Placental epithelial cell (primary cell): ENCODE measurements around a stretch of chr2.

- CAGE, long polyA plus RNA, result no peak
Observed at GRCh38 chr2:213550278-213550750, 266.1 kb downstream of the SPAG16 start.

- CAGE, long polyA plus RNA, result no peak
Observed at GRCh38 chr2:214481115-214481596, 70.3 kb downstream of the VWC2L start.

GRCh38 chr2:215365517-215366115, 53.8 kb downstream of the ATIC start:
- CAGE, long polyA plus RNA, result no peak

GRCh38 chr2:215378824-215379804, 56.8 kb downstream of the FN1 start:
- CAGE, long polyA plus RNA, result no peak

GRCh38 chr2:215419167-215419462, 16.8 kb downstream of the FN1 start:
- CAGE, long polyA plus RNA, result no peak

DNA sequence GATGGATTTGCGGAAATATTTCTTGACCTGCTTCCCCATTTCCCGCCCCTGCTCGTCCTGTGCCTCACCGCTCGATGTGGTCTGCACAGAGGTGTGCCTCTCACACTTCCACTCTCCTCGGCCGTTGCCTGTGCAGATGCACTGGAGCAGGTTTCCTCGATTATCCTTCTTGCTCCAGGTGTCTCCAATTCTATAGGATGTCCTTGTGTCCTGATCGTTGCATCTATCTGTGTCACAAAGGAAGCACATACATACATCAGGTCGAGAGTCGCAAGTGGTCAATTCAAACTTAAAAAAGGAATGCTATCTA, 7.8 kb downstream of the FN1 start:
- CAGE, long polyA plus RNA, result no peak

- CAGE, long polyA plus RNA, result no peak
Observed at GRCh38 chr2:215702207-215702471, 266.3 kb upstream of the FN1 start.

GRCh38 chr2:215717804-215718497, 282.1 kb upstream of the FN1 start:
- CAGE, long polyA plus RNA, result no peak

DNA sequence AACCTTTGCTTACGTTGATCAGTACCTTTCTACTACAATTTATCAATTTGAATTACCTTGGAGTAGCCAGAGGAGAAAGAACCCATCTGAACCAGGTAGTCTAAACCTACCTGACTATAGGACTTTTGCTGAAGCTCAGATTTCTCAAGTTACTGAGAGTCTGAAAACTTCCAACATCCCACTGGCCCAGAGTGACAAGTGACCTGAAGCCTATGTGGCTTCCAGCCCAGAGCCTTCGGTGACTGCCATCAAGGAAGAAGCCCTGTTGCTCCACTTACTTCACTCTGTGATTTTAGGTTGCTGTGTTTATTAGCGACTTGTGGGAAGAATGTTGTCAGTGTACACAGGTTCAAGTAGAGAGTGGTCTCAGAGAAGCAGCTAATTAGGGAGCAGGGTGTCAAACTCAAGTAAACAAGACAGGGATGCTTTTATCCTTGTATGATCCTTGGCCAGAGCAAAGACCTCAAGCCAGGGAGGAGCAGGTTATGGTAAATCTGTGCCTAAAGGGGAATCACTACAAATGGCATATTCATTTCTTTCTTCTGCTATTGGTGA, 109.6 kb downstream of the MREG start:
- CAGE, long polyA plus RNA, result no peak

GRCh38 chr2:216108295-216108770, 815 bp upstream of the XRCC5 start:
- CAGE, long polyA plus RNA, result no peak

DNA sequence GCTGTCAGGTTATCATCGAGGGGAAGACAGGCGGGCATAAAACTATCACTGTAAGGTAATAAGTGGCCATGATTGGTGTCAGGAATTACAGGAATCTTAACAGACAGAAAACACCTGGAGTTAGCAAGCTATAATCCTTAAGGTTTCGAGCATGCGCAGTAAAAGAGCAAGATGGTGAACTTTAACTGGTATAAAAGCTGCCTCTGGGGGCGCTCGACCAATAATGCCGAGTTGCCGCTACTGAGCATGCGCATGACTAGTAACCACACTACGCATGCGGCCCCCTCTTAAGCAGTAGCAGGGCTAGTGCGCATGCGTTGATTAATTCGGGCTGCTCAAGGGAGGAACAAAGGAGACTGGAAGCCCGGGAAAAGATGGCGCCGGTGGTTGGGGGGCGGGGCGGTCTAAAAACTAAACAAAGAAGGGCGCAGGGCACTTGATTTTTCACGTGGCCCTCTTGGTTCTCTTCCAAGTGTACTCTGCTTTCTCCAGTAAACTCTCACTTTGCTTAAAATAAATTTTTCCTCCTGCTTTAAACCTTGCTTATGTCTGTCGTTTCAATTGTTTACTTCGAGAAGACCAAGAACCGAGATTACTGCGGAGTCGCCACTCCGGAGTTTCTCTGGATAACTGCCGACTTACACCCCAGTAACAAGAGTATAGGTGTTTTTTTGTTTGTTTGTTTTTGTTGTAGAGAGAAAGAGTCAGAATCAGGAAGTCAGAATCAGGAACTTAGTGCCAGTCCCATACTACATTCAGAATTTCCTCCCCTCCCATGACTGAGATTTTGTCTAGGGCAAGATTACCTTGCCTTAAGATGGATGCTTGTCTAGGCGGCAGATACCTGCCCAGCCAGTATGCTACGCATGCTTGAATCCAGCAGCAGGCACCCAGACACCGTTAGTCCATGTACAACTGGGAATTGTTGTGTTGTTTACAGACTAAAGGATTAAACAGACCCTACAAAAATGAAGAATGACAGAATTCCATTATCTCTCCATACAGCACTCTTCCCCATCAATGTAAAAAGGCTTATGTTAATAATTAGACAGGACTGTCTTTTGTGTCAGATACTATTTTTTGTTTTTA, 5.8 kb downstream of the XRCC5 start:
- CAGE, long polyA plus RNA, result no peak

DNA sequence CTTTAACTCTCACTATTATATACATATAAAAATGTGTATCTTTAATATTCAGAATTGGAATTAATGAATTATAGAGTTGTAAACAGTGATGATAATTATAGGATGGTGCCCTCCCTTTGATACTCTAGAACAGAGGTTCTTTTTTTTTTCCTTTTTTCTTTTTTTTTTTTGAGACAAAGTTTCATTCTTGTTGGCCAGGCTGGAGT, 15.8 kb downstream of the XRCC5 start:
- CAGE, long polyA plus RNA, result no peak

DNA sequence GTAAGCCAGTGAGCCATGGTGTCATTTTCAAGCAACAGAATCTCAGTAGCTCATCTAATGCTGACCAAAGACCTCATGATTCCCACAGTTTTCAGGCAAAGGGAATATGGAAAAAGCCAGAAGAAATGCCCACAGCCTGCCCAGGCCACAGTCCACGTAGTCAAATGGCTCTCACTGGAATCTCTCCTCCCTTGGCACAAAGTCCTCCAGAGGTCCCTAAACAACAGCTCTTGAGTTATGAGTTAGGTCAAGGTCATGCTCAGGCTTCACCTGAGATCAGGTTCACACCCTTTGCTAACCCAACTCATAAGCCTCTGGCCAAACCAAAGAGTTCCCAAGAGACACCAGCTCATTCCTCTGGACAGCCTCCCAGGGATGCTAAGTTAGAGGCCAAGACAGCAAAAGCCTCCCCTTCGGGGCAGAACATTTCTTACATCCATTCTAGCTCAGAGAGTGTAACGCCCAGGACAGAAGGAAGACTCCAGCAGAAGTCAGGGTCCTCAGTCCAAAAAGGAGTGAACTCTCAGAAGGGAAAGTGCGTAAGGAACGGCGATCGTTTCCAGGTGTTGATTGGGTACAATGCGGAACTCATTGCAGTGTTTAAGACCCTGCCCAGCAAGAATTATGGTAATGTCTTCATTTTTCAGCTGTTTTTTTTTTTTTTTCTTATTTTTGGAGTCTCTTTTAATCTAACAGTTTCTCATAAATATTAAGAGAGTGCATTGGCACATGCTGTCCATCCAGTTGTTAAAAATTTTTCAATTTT, 2.8 kb downstream of the SMARCAL1 start:
- CAGE, long polyA plus RNA, result no peak

DNA sequence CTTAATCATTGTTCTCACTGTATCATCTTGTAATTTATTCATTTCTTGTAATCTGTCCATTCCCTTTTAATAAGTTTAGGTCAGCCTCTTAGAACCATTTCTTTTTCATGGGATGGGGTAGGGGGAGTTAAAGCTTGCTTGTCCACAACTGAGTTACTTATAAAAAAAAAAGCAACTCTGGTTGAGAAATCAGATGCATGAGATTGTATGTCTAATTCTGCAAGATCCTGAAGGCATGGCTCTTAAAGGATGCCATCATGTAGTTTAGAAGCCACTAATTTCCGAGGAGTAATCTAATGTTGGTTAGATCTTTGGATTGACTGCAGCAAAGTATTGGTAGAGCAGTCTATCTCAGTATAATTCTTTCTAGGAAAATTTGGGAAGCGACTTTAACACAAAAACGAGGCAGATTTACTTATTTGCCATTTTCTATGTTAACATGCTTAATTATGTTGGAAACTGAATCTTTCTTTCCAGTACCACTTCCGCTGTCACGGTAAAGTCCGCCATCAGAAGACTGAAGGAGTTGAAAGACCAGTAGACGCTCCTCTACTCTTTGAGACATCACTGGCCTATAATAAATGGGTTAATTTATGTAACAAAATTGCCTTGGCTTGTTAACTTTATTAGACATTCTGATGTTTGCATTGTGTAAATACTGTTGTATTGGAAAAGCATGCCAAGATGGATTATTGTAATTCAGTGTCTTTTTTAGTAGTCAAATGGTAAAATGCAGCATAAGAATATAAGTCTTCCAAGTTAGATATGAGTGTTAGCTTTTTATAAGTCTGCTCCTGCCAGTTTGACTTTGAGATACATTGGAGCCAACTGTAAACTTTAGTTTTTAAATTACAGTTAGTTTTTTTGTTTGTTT, 2.5 kb downstream of the RPL37A start:
- CAGE, long polyA plus RNA, result no peak

GRCh38 chr2:216545445-216545943, 46.9 kb downstream of the RPL37A start:
- CAGE, long polyA plus RNA, result no peak

DNA sequence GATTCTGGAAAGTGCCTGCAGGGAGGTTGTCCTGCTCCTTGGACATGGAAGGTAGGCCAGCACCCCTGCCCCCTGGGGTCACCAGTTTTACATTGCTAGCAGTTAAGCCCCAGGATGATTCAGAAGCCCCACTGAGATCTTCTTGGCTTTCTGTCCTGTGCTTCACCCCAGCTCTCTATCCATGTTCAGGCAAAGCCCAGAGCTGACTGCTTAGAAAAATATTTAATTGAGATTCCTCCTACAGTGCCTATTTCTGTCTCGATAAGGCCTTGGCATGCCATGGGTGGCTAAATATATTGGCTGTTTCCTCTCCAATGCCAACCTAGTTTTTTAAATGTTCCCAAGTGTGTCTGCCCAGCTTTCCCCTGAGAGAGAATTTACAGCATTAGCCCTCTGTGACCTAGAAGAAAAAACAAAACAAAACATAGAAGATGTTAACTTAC, 48.4 kb downstream of the RPL37A start:
- CAGE, long polyA plus RNA, result no peak

GRCh38 chr2:216596237-216596754, 36.9 kb upstream of the IGFBP2 start:
- CAGE, long polyA plus RNA, result no peak

- CAGE, long polyA plus RNA, result no peak
Observed at GRCh38 chr2:216606468-216607105, 26.6 kb upstream of the IGFBP2 start.

DNA sequence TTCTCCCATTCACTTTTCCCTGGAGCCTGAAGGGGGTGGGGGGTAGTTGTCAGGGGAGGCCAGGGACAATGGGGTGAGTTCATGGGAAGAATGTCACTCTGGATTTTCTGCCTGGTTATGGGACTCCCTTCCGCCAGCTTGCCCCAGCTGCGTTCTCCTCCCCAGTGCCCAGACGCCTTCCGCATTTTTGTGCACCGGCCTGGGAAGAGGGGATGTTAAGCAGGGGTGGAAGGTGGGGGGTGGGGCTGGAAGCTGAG, 2.4 kb downstream of the IGFBP2 start:
- CAGE, long polyA plus RNA, result no peak

DNA sequence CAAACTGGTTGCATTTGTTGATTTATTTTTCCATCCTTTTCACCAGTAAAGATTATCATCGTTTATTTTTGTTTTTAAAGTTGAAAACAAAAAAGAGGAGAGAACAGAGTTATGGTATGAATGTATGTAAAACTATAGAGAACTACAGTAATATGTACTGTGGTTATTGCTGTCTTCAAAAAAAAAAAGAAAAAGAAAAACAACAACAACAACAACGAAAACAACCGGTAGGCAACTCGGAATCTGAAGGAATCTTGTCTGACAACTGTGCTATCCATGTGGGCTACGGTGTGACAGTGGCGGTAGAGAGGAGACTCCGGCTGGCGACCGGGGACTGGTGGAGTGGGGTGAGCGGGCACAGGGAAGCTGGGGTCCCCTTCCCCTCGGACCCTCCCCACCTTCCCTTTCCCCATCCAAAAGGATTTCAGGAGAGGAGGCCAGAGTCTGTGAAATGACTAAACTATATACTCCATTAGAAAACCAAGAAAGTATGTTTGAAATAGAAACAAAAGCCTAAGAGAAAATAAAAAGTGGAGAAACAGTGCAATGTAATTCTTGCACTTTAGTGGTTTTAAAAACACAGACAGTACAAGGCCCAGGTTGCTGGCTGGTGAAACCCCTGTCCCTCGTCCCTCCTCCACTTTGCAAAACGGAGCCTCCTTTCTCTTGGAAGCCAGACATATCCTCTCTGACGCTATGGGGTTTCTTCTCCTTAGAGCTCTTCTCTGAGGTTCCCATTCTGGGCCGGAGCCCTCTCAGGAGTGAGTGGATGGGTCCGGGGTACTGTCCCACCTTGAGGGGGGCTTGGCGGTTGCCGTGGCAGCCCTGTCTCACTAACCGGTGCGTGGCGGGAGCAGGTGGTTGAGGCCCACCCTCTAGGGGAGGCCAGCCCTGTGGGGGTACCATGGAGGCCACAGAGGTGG, 22.7 kb downstream of the IGFBP5 start:
- CAGE, long polyA plus RNA, result no peak